AG08470 (cell line): ENCODE measurements around a stretch of chr9.

DNA sequence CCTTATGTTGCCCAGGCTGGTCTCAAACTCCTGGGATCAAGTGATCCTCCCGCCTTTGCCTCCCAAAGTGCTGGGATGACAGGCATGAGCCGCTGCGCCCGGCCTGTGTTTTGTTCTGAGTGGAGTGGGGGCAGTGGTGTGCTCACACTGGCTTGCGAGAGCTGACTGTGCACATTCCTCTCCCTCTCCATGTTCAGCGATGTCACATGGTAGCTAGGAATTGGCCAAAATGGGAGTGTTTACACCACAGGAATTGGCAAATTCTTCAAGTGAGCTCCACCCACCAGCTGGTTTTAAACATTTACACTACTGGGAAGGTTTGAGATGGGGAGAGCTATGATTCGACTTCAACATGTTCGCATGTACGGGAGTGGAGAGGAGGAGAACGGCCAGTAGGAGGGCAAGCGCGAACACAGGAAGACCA, 16.8 kb downstream of the IER5L start:
- RRBS = no CpG with 5 or more reads among the region's 12 CpGs

GRCh38 chr9:129173560-129174397, 4.3 kb downstream of the IER5L start:
- RRBS = 2% methylated on average over 10 of the region's 46 CpGs

DNA sequence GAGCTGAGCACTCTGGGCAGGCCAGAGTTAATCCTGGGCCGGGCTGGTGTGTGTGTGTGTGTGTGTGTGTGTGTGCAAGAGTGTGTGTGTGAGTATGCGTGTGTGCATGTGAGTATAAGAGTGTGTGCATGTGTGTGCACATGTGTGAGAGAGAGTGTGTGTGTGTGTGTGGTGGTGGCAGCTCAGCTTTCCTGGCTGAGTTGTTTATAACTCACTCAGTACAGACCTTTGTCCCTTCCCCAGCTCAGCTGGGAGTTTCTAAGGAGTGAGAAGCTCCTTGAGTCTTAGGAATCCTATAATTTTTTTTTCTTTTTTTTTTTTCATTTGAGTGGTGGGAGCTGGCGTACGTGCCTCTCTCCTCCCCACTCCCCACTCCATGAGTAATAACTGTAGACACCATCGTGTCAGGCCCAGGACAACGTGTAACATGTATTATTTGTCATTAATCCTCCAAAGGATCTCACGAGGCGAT, 5.9 kb upstream of the IER5L start:
- RRBS = 21% methylated on average over 1 of the region's 8 CpGs

GRCh38 chr9:129246335-129247157, 68.5 kb upstream of the IER5L start:
- RRBS = 81% methylated on average over 6 of the region's 22 CpGs

- RRBS = no CpG with 5 or more reads among the region's 24 CpGs
Measured at GRCh38 chr9:129253040-129253758, 75.1 kb upstream of the IER5L start.

GRCh38 chr9:129271142-129271445, 93.0 kb upstream of the IER5L start:
- RRBS = no CpG with 5 or more reads among the region's 7 CpGs

DNA sequence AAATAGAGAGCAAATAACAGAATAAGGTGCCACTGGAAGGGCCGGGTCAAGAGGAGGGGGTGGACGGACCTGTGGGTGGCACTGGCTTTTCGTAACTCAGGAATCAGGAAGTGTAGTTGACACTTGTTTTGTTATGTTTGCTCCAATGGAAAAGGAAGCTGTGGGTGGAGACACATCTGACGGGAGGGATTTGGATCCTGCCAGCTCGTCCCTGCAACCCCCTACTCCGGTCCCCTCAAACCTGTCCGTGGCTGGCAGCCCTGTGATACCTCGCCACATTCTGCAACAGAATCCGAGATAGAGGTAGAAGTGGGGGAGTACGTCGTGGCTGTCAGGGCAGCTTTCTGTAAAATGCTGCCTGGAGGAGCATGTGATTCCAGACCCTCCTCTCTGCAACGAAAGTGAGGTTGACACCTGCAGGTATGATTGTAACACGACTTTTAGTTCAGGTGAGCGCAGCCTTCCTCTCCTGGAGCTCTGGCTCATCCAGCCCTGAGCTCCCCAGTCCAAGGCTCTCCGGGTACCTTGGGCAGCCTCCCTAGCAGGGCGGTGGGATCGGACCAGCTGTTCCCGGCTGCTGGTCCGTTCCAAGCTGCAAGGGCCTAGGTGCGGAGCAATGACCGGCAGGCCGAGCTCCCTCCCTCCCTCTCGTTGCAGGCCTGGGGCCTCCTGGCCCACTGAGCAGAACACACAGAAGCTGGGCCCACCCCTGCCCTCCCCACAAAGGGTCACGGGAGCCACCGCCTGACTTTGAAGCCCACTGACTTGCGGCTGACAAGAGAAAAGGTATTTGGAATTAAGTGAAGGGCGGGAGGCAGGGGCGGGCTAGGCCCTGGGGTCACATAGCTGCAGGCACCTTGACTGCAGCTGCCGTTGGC, 104.5 kb upstream of the IER5L start:
- RRBS = 81% methylated on average over 7 of the region's 29 CpGs

DNA sequence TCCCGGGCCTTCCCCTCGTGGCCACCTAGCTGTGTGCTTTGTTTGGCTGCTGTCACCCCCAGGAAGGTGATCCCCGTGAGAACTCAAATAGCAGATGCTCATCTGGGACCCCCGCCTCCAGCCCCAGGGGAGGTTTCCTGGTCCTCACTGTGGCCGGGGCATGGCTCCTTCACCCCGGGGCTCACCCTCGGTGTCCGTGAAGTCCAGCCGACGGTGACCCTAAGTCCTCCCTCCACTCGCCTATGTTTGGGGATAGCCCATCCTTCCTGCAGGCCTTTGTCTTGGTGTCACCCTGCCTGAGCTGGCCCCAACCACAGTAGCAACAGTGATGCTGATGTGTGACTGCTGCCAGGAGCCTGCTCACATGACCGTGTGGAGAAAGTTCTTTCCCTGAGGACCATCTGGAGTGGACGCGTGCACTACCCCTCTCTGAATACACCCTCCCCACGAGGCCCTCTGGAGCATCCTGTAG, 163.5 kb upstream of the IER5L start:
- RRBS = 73% methylated on average over 1 of the region's 15 CpGs

DNA sequence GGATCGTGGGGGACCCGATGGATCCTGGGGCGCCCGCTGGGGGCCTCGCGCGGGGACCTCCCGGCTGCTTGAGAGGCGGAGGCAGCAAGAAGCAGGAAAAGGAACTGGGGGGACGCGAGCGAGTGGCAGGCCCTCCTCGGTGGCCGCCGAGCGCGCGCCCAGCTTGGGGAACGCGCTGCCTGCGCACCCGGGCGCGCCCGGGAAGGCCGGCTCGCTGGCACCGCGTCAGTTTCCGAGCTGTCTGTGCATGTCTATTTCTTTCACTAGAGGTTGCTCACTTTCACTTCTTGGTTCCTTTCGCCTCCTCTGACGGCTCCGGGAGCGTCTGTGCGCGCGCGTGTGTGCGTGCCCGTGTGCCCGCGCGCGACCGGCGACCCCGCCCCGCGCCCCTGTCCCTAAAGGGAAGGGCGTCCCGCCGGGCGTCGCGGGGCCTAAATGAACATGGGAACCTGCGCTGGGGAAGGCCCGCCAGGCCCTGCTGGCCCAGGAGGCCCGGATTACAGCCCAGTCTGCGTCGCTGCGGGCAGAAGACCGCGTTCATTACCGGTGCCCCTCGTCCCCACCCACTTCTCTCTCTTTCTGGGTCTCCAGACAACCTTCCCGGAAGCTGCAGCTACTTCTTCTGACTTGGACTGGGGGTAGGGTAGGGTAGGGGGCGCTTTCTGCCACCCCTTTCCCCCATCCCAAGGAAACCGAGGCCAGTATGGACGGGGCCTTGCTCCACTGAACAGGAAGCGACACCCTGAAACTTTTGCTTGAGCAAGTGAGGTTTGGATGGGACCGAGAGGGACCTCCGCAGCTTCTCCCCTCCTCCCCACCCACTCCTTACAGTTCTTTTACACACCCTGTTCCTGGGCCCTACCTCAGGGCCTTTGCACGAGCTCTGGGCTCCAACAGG, 205.7 kb upstream of the IER5L start:
- RRBS = 3% methylated on average over 44 of the region's 73 CpGs

DNA sequence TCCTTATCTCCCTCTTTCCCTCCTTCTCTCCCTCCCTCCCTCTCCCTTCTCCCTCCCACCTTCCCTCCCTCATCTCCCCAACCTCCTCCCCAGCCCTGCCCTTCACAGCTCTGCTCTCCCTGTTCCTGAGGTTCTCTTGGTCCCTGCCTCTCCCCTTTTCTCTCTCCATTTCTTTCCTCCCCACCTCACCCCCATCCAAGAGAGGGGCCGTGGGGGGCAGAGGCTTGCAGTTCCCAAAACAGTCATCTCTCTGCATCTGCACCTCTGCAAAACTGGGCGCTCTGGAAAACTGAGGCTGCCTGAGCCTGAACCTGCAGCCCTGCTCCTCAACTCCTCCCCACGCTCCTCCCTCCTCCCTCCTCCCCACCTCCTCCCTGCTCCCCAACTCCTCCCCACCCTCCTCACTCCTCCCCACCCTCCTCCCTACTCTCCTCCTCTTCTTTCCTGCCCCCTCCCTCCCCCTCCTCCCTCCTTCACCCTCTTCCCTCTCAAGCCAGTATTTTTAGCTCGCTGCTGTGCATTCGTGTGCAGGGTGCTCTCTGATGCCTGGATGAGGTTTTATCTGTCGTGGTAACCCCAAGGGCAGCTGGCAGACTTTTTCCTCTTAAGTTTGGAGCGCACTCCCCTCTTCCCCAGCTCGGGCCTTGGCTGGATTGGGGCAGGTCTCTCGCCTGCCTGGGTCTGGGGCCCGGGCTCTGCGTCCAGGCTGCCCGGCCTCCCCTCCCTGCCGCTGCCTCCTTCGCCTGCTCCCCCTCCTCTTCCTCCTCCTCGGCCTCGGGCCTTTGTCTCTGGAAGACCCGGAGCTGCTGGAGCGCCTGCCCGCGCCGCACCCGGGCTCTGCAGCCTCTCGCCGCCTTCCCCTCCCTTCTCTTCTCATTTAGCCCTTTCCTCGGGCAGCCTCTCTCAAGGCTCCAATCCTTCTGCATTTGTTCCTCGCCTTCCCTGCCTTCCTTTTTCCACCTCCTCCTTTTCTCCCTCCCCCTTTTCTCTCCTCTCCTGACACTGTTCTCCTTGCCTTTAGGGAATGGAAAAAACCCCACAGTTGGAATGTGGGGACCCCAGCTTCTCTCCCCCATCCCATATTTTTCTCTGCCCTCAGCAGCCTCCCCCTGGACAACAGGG, 218.8 kb downstream of the C9orf50 start:
- RRBS = 15% methylated on average over 6 of the region's 26 CpGs

DNA sequence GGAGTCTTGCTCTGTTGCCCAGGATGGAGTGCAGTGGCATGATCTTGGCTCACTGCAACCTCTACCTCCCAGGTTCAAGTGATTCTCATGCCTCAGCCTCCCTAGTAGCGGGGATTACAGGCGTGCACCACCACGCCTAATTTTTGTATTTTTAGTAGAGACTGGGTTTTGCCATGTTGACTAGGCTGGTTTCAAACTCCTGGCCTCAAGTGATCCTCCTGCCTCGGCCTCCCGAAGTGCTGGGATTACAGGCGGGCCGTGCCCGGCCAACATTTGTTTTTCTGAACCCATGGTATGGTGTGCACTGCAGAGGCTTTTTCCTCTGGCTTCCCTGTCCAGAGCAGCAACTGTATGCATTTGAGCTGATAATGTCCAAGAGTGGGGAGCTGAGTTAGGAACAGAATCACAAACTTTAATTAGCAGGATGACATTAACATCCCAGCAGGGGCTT, 208.4 kb downstream of the C9orf50 start:
- RRBS = no CpG with 5 or more reads among the region's 8 CpGs

GRCh38 chr9:129414315-129415502, 206.2 kb downstream of the C9orf50 start:
- RRBS = 18% methylated on average over 6 of the region's 49 CpGs

DNA sequence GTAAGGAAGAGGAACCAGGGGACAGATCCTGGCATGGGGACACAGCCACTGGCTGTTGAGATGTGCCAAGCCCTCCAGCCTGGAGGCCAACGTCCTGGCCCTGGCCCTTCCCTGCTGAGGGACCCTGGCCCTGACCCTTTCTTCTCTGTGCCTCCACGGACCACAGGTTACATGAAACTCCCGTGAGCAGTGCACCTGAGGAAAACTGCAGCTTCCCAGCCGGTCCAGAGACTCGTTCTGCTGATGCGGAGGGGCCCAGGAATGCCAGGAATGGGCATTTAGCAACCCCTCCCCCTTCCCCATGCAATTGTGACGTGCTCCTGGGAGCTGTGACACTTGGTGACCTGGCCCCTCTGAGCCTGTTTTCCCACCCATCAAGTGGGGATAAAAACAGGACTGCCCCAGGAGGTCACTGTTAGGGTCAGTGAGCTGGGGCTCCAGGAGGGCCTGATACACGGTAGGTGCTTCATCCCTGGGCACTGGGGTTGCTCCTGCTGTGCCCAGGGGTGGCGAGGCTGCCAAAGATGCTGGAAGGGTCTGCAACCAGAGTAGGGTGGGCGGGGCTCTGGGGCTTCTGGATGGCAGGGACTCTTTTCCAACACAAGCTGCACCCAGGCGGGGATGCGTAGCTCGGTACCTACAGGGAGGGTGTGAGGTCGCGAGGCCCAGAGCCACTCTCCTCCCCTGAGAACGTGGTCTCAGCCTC, 151.5 kb downstream of the C9orf50 start:
- RRBS = no CpG with 5 or more reads among the region's 16 CpGs

- RRBS = no CpG with 5 or more reads among the region's 3 CpGs
Measured at GRCh38 chr9:129487301-129487648, 133.6 kb downstream of the C9orf50 start.

DNA sequence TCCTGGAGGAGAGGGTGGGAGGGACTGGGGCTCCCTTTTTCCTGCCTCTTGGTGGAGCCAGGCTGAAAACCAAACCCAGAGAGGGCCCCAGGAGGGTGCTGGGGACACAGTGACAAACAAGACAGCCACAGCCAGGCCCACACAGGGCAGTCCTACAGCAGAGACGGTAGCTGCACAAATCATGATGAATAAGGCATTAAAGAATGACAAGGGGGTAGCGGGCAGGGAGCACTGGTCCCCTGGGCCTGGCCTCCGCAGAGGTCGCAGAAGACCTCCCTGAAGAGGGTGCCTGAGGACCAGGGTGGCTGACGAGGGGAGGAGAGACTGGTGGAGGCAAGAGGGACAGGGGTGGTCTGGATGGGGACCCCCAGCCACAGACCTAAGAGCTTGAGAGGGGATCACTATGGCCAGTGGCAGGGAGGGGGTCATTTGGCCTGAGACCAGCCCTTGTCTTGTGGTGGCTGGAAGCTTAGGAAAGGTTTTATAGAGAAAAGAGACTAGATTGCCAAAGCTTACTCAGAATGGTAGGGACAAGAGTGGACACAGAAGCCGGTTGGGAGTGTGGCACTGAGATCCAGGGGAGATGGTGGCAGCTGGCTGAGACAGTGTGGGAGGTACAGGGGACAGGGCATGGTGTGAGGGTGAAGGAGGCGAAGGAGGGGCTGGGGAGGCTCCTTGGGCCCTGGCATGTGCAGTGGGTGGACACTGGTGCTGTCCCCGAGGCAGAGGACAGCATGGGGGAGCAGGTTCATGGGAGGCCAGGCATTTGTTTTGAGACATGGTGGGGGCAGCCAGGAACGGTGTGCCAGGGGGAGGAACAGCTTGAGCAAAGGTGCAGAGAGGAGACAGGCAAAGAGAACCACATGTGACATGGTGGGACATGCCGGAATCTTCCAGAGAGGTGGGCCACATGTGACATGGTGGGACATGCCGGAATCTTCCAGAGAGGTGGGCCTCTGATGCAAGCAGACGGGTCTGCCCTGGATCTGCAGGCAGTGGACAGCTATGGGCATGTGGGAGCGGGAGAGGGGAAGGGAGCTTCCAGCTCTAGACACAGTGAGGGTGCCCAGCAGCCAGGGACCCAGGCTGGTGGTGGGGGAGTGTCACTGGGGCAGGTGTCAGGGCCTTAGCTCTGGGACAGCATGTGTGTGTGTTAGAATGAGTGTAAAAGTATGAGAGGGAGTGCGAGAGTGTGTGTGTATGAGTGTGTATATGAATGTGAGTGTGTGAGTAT, 122.9 kb downstream of the C9orf50 start:
- RRBS = 67% methylated on average over 1 of the region's 14 CpGs

DNA sequence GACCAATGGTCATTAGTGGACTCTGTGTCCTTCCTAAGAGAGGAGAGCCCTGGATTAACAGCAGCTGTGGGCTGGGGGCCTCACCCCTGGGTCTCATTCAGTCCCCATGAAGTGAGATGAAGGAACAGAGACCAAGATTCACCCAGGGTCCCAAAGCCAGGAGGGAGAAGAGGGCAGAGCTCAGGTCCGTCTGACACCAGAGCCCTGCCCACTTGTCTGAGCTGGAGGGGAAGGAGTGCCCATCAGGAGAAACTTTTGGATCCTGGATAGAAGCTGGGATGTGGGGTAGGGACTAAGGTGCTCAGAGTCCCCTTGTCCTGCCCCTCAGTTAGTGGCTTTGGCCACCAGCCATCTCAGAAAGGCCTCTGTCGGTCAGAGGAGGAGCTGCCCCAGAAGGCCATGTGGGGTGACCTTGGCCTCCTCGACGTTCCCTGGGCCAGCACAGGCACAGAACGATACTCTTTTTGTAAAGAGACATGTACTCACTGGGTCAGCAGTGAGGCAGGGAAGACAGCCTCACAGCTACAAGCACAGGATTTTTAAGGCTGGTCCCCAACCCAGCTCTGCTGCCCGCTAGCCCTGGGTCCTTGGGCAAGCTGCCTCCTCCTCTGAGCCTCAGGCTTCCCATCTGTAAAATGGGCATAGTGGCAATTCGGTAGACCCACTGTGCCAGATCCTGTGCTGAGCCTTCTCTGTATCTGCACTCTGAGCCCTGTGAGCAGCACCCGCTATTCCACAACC, 49.5 kb downstream of the C9orf50 start:
- RRBS = no CpG with 5 or more reads among the region's 8 CpGs

GRCh38 chr9:129611045-129611463, 9.8 kb downstream of the C9orf50 start:
- RRBS = no CpG with 5 or more reads among the region's 16 CpGs

DNA sequence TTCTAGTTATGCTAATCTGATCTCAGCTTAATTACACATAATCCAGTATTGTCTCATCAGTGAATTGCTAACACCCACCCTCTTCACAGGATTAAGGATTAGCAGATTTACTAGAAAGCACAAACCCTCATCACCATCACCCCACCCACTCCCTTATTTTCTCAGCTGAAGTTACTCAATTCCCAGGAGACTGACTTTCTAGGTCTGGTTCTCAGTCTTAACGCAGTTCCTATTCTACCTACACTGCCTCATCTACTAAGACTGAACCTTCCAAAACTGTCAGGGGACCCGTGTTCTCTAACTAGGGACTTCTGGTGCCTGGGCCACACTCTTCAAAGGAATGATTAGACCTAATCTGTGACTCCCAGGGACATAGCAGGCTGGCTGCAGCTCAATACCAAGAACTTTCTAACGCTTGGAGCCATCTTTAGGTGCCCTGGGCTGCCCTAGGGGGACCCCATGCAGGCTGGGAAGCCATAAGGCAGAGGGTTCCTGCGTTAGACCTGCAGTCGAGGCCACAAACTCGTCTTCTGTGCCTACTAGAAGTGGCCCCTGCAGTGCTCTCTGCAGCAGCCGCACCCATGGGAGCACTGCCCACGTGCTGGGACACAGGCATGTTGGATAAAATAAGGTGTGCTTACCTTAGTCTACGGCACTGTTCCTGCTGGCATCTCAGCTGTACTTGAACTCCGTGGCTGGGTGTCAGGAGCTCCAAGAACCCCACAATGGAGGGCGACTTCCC, 9.2 kb downstream of the TOR1B start:
- RRBS = no CpG with 5 or more reads among the region's 11 CpGs

GRCh38 chr9:129834362-129834824, 682 bp downstream of the C9orf78 start:
- RRBS = no CpG with 5 or more reads among the region's 22 CpGs

GRCh38 chr9:129879070-129879608, 43.9 kb downstream of the USP20 start:
- RRBS = no CpG with 5 or more reads among the region's 17 CpGs